Spleen (tissue), 7 donors: ENCODE data around the genes CEP131 and NDUFAF8.

DNA sequence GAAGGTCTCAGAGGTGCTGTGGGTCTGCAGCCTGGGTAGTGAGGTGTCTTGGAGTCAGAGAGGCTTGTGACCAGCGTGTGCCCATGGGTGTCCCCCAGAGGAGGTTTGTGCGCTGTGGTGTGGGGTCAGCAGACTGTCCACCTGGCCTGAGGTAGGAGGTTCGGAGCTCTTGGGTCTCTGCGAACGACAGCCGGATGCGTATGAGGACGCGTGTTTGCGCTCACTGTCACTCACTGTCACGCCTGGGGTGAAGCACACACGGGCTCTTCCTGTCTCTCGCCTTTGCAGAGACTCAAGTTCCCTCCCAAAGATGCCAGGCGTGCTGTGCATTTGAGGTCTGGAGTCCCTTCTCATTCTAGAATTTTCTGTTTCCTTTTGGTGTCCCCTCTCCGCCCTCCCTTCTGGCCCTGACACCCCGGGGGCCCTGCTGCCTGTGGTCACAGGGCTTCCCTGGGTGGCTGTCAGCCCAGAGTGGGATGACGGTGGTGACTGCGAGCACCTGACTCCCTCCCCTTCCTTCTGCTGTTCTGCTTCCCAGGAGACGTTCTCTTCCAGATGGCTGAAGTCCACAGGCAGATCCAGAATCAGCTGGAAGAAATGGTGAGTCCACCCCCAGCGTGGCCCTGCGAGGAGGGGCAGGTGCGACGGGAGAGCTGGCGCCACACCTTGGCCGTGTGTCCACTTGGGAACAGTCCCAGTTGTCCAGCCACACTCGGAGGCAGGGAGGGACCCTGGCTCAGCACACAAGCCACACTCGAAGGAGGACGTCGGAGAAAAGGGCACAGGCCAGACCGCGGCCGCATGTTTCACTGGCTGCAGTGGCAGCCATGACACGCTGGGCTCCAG lies 49.6 kb downstream of the BAIAP2 start:
- PRO-cap, 4 experiments: no peak in any of the 4 experiments
- RAMPAGE, long total RNA, 4 experiments: no peak in any of the 4 experiments

GRCh38 chr17:81101400-81101749 lies 63.9 kb upstream of the PVALEF start:
- PRO-cap, 4 experiments: no peak in any of the 4 experiments
- RAMPAGE, long total RNA, 4 experiments: no peak in any of the 4 experiments

DNA sequence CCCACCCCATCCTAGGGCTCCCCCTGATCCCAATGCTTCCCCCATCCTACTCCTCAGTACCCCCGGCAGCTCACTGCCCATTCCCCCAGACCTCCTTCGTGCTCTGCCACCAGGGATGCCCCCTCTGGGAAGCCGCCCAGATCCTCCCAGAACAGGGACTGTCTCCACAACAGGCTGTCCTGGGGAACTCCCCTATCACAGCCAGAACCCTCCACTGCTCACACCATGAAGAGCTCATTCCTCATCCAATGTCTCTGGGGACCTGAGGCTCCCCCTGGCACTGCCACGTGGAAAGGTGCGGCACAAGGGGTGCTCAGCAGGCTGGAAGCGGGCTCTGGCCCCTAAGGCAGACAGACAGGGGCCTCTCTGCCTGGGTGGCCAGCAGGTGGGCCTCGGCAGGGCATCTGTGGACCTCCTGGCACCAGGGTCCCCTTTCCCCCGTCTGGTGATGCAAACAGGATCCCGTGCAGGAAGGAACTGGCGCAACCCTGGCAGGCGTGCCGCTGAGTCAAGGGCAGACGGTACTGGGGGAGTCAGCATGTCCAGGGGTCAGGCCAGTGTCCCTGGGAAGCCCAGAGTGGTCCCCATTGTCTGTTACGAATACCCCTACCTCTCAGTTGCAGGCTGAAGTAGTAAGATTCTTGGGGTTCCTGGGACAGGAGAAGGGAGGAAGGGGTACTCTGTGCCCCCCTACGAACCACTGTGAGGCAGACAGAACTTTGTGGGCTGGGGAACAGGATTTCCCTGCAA lies 14.7 kb upstream of the PVALEF start:
- PRO-cap, 4 experiments: peak in 4 of 4 experiments; most common plus-strand start position 517 of the sequence (in 3); most common minus-strand start position 444 of the sequence (in 4)
- RAMPAGE, long total RNA, 4 experiments: start-site peak on the minus strand in 1 of 4 experiments, centred at position 430 of the sequence, 19 reads per replicate

- PRO-cap, 4 experiments: peak in 1 of 4 experiments; most common plus-strand start chr17:81197374 (in 1); most common minus-strand start chr17:81197088 (in 1)
- RAMPAGE, long total RNA, 4 experiments: start-site peak on the plus strand in 1 of 4 experiments, at chr17:81197365-81197384 at its widest, 12 reads per replicate; start-site peak on the minus strand in 1 of 4 experiments, at chr17:81196984-81197197 at its widest, 6 to 7 reads per replicate
Observed at GRCh38 chr17:81196711-81197468, 25.9 kb downstream of the CEP131 start.

GRCh38 chr17:81222651-81223728 lies at the start of gene CEP131:
CEP131 (minus strand) TSS chr17:81222965.
- PRO-cap, 4 experiments: peak in 4 of 4 experiments; most common plus-strand start chr17:81223354 (in 4); most common minus-strand start chr17:81222965 (in 3)
- RAMPAGE, long total RNA, 4 experiments: no peak in any of the 4 experiments

GRCh38 chr17:81239160-81240497 lies at the start of gene NDUFAF8:
NDUFAF8 (plus strand) TSS chr17:81239318.
- PRO-cap, 4 experiments: peak in 4 of 4 experiments; most common plus-strand start chr17:81239327 (in 4); most common minus-strand start chr17:81240054 (in 1)
- RAMPAGE, long total RNA, 4 experiments: no peak in any of the 4 experiments

DNA sequence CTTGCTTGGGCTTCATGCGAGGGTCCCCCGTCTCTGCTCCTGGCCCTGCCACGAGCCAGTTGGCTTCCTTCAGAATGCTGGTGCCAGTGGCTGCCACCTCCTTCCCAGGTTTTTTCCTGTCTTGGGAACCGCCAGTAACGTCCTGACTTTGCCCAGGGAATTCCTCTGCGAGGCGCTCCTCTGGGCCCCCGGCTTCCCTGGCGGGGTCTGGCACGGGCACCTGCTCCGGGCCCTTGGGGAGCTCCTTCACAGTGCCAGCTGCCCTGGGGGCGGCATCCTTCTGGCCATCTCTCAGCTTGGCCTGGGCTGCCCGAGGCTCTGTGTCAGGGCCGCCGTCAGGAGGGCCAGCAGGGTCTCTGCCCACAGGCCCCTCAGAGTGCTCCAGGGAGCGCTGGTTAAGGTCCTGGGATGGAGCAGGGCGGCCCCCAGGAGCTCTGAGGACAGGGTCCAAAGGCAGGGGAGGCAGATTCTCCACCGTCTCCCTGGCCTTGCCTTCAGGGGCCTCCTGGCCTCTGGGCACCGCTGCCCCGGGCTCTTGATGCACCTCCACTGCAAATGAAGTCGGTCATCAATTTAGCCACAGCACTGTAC lies 7.1 kb downstream of the NDUFAF8 start:
- PRO-cap, 4 experiments: no peak in any of the 4 experiments
- RAMPAGE, long total RNA, 4 experiments: no peak in any of the 4 experiments

DNA sequence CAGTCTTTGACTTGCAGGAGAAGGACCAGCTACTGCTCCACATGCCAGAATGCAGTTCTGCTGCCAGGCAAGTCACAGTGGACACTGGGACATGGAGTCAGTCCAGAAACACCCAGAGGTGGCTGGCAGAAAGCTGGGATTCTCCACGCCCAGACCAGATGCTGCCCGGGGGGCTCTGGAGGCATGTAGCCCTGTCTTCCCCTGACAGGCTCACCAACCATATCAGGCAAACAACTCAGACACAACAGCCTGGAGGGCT lies 2.0 kb downstream of the SLC38A10 start:
- PRO-cap, 4 experiments: no peak in any of the 4 experiments
- RAMPAGE, long total RNA, 4 experiments: no peak in any of the 4 experiments

DNA sequence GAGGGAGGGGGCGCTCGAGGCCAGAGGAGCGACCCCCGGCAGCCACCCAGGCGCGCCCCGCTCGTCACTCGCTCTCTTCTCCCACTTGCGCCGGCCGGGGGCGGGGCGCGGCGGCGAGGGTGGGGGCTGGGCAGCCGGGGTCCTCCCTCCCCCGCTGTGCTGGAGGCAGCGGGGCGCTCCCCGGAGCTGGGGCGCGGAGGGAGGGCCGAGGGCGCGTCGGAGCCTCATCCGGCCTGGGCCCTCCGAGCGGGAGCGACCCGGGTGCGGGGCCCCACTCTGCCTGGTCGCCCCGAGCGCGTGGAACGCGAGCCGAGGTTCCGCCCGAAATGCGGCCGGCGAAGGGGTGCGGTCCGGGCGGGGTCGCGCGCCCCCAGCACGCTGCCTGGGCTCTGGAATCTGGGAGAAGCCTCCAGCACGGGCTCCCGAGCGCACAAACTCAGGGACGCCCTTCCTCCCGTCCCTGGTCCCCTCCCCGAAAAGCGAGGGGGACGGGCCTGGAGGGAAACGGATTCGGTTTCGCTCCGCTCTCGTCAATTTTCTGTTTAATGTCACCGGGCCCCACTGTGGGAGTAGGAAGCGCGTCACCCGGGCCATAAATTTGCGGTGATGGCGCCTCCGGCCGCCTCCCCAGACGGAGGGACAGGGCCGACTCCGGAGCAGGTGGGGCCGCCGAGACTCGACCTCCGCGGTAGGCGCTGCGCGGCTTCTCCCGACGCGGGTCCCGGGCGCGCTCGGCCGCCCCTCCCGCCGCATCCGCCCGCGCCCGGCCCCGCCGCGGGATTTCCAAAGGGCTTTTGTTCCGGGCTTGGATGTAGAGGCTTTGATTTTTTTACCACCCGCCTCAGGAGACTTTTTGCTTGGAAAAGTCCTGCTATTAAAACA lies 8.2 kb upstream of the BAHCC1 start:
- PRO-cap, 4 experiments: peak in 4 of 4 experiments; most common plus-strand start position 274 of the sequence (in 3); most common minus-strand start position 438 of the sequence (in 4)
- RAMPAGE, long total RNA, 4 experiments: no peak in any of the 4 experiments

DNA sequence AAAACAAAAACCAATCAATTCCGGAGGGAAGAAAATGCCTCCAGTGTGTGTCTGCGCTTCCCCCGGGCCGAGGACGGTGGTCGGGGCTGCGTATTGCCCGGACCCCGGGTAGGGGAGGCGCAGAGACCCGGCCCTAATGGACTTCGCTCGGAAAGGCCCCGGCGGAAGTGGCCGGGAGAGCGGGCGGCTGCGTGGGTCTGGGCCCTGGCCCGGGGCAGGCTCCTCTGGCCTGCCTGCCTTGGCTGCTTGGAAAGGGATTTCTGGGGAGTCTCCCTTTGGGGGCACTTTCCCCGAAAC lies 7.6 kb upstream of the BAHCC1 start:
- PRO-cap, 4 experiments: peak in 4 of 4 experiments; most common minus-strand start position 169 of the sequence (in 4)
- RAMPAGE, long total RNA, 4 experiments: no peak in any of the 4 experiments

DNA sequence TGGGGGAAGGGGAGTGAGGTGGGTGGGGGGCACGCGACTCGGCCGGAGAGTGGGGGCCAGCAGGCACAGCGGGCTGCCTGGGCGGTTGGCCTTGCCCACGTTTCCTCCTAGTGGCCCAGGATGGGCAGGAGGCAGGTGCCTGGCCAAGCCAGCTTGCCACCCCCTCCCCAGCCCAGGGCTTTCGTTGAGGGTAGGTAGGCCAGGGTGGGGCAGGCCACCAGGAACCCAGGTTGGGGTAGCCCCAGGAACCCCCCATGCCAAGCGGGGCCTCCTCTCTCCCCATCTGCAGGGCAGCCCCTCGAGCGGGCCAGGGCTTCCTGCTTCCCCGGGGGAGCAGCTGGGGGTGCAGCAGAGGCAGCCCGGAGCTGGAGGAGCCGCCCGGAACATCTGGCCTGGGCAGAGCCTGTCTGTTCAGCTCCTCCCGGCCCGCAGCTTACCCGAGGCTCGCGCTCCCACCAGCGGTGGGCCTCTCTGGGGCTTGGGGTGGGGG lies 34.4 kb downstream of the BAHCC1 start:
- PRO-cap, 4 experiments: no peak in any of the 4 experiments
- RAMPAGE, long total RNA, 4 experiments: no peak in any of the 4 experiments

DNA sequence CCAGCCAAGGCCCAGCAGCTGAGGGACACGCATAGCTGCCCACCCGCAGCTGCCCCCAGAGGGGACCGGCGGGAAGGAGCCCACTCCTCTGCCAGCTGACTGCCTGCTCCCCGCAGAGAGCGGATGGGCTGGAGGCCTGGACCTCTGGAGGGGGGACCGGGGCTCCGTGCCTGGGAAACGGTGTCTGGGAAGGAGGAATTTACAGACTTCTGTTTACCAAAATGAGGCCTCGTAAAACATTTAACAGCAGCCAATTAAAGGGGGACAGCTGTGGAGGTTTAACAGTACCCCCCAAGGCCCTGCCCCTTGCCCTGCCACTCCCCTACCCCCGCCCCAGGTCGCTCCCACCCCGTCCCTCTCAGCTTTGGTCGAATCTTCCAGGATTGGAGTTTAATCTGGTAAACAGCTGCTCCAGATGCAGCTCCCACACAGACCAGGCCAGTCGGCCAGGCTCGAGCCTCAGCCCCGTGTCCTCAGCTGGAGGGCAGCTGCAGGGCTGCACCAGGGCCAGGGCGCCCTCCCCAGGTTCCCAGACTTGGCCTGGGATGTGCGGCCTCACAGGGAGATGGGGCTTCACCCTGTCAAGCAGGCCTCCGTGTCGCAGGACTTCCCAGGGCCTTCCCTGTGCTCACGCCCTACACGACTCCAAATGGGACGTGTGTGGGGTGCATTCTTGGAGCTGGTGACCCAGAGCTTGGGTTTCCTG lies 41.2 kb downstream of the BAHCC1 start:
- PRO-cap, 4 experiments: peak in 1 of 4 experiments; most common plus-strand start position 414 of the sequence (in 1); most common minus-strand start position 366 of the sequence (in 1)
- RAMPAGE, long total RNA, 4 experiments: no peak in any of the 4 experiments

GRCh38 chr17:81447024-81447887 lies 52.0 kb downstream of the BAHCC1 start:
- PRO-cap, 4 experiments: no peak in any of the 4 experiments
- RAMPAGE, long total RNA, 4 experiments: start-site peak on the plus strand in 1 of 4 experiments, at chr17:81447200-81447284 at its widest, 10 reads per replicate

DNA sequence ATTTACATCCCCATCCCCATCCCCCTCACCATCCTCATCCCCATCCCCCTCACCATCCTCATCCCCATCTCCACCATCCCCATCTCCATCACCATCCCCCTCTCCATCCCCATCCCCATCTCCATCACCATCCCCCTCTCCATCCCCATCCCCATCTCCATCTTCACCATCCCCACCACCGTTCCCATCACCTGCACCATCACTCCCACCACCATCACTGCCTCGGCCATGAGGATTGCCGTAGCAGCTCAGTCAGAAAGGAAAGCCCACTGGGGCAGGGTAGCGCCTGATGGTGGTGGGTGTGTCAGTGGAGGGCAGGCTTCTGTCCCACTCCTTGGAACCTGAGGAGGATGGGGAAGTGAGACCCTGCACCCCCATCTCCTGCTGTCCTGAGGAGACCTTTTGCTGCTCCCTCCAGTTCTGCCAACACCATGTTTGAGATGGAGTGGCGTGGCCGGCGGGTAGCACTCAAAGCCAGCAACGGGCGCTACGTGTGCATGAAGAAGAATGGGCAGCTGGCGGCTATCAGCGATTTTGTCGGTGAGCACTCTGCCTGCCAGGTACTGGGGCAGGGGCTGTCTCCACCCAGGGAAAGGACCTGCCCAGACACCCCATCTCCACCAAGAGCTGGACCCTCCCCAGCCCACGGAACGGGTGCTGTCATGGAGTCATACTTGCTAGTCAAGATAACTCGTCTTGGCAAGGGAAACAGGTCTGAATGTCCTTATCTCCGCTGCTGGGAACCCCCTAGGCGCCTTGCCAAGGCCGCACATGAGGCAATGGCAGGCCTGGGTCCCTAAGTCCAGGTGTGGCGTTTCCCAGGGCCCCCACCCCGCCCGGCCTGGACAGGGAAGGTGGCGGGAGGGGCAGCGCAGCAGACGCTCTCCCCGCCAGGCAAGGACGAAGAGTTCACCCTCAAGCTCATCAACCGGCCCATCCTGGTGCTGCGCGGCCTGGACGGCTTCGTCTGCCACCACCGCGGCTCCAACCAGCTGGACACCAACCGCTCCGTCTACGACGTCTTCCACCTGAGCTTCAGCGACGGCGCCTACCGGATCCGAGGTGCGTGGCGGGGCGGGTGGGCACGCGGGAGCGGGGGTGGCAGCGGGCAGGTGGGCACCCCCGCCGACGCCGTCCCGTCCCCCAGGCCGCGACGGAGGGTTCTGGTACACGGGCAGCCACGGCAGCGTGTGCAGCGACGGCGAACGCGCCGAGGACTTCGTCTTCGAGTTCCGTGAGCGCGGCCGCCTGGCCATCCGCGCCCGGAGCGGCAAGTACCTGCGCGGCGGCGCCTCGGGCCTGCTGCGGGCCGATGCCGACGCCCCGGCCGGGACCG lies 8.0 kb downstream of the FSCN2 start:
- PRO-cap, 4 experiments: peak in 3 of 4 experiments; most common minus-strand start position 594 of the sequence (in 2)
- RAMPAGE, long total RNA, 4 experiments: no peak in any of the 4 experiments

DNA sequence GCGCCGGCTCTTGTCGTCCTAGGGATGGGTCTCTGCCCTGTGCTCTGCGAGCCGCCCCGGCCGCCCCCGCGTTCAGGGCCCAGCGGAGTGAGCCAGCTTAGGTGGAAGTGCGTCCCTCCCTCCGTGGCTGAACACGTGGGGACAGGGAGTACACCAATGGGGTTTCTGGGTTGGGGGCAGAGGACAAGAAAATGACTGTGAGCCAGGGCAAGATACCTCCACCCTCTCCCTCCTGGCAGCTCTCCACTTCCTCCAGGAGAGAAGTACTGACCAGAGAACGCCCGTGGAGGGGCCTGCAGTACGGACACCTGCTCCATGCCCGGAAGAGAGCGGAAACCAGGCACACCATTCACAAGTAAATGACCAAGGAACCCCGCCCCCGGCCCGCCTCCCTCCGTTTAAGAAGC lies 653 bp upstream of the FAAP100 start:
- PRO-cap, 4 experiments: peak in 4 of 4 experiments; most common minus-strand start position 89 of the sequence (in 4)
- RAMPAGE, long total RNA, 4 experiments: no peak in any of the 4 experiments

GRCh38 chr17:81577299-81578106 lies 25.4 kb upstream of the FAAP100 start:
- PRO-cap, 4 experiments: peak in 1 of 4 experiments; most common minus-strand start chr17:81577412 (in 1)
- RAMPAGE, long total RNA, 4 experiments: start-site peak on the minus strand in 1 of 4 experiments, at chr17:81577735-81577946 at its widest, 7 reads per replicate

DNA sequence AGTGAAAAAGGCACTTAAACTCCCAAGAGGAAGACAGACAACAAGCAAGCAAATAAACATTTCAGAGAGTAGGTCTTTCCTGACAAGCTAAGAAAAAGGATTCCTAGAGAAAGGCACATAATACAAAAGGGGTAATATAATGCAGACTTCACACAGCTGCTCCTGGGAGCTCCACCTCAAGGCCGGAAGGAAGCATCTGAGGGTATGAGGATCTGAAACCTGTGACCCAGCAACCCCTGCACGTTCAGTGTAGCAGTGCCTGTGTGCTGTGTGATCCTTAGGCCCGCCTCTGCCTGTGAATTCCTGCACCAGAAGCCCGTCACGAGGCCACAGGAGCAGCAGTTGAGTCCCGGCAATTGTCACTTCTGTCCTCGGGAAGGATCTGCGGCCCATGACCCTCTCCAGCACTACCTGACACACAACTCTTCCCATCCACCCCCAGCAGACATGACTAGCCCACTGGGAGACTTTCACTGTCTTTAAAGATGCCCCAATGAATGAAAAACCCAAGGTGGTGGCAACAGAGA lies 38.5 kb downstream of the NPLOC4 start:
- PRO-cap, 4 experiments: no peak in any of the 4 experiments
- RAMPAGE, long total RNA, 4 experiments: no peak in any of the 4 experiments

DNA sequence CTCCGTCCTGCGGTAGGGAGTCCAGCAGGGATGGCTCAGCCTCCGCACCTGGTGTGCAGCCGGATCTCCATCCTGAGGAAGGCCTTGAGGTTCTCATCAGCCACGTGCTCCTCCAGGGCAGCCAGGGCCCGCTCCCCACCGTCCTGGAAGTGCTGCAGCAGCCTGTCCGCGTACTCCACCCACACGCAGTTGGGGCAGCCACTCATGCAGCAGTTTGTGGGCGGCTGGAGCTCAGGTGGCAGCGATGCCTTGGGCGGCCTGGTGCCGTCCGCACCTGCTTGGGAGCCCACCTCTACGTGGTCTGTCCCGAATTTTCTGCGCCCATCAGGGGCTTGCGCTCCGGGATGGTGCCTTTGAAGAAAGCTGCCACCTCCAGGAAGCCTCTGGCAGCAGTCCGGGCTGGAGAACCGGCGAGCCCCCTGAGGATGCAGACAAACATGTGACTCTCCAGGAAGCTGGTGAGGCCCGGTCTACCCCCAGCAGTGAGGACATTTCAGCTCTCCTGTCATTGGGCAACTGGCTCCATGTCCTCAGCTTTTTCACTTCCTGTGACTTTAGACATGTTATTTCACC lies 1.2 kb downstream of the OXLD1 start:
- PRO-cap, 4 experiments: no peak in any of the 4 experiments
- RAMPAGE, long total RNA, 4 experiments: no peak in any of the 4 experiments

DNA sequence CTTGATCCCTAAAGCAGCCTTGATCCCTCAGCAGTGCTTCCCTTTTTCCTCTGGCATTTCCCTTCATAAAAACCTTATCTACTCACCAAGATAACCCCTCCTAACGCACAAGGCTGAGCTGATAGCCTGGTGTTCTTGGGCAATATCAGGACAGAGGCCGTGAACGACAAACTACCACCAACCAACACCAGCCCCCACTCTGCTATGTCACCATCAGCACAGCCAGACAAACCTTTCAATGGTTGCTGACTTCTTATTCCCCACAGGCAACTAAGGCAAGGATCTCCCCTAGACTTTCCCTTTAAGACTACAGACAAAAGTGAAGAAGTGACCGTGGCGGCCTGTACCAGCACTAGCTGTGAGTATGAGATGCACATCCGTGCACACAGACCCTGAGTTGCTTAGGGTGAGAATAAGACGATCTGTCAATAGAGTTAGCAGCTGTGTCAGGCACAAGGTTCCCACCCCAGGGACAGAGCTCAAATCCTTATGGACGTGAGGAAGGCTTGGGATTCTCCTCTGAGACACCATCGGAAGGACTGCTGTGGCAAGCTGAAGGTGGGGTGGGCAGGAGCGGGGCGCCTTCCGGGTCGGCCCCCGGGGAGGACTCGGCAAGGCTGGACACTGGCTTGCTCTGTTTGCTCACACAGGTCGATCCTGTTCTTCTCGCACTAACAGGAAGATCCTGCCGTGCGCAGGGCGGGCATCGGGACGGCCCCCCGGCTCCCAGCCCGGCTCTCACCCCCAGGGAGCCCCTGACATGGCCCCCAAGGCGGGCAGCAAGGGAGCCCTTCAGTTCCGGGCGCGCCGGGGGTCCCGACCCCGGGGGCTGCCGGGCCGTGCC lies 693 bp downstream of the P4HB start:
- PRO-cap, 4 experiments: peak in 4 of 4 experiments; most common plus-strand start position 197 of the sequence (in 3)
- RAMPAGE, long total RNA, 4 experiments: start-site peak on the plus strand in 1 of 4 experiments, centred at position 43 of the sequence, 6 reads per replicate

- PRO-cap, 4 experiments: peak in 3 of 4 experiments; most common plus-strand start chr17:81867251 (in 1); most common minus-strand start chr17:81867077 (in 3)
- RAMPAGE, long total RNA, 4 experiments: no peak in any of the 4 experiments
Observed at GRCh38 chr17:81866899-81867920, 3.9 kb downstream of the ARHGDIA start.